ENCODE results near the gene TMEM14B.

DNA sequence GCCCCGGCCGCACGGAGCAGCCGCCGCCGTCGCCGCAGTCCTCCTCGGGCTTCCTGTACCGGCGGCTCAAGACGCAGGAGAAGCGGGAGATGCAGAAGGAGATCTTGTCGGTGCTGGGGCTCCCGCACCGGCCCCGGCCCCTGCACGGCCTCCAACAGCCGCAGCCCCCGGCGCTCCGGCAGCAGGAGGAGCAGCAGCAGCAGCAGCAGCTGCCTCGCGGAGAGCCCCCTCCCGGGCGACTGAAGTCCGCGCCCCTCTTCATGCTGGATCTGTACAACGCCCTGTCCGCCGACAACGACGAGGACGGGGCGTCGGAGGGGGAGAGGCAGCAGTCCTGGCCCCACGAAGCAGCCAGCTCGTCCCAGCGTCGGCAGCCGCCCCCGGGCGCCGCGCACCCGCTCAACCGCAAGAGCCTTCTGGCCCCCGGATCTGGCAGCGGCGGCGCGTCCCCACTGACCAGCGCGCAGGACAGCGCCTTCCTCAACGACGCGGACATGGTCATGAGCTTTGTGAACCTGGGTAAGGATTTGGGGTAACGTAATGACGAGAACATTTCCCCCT, 1.3 kb downstream of the BMP6 start:
- PRO-cap = no peak
- RAMPAGE, long total RNA, 3 experiments = no peak in any of the 3 experiments

- PRO-cap = no peak
- RAMPAGE, long total RNA, 3 experiments = no peak in any of the 3 experiments
Measured at GRCh38 chr6:8080318-8080852, 16.2 kb upstream of the BLOC1S5 start.

DNA sequence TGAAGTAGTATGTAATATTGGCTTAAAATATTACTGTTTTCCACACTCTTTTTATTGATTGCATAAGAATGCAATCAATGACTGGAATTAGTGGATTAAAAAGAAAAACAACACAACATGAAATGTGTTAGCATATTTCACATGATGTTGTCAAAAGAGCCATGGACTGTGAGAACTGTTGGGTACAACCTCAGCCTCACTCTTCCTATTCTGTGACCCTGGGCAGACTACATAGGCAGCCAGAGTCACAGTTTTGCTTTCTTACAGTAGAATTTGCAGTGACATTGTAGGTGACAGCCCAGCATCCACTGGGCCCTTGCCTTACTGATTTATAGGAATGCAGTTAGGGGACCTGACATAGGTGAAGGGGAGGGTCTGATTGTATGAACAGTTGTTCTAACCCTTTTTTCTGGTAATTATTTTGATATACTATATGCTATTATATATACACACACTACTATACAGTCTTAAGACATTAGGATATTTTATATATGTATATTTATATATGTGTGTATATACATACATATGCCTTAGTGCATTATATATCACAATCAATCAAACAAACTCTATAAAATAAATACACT, 471.4 kb upstream of the SLC35B3 start:
- PRO-cap = no peak
- RAMPAGE, long total RNA, 3 experiments = no peak in any of the 3 experiments

DNA sequence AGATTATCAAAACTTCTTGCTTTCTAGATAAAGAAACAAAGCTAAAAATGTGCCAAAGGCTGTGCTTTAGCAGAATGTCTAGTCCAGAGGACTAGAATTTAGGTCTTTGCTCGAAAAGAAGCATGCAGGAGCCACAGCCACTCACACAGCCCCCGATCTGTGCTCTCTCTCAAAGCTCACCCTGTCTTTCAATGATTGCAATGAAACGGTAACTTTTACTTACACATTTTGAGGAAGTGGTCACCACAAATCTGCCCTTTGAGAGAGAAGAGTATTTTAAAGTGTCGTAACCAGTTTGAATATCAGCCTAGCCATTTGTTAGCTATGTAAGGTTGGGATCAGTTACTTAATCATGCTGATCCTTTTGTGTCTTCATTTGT, 209.0 kb downstream of the TFAP2A start:
- PRO-cap = unidirectional peak, minus-strand start at position 190 of the sequence
- RAMPAGE, long total RNA, 3 experiments = no peak in any of the 3 experiments

DNA sequence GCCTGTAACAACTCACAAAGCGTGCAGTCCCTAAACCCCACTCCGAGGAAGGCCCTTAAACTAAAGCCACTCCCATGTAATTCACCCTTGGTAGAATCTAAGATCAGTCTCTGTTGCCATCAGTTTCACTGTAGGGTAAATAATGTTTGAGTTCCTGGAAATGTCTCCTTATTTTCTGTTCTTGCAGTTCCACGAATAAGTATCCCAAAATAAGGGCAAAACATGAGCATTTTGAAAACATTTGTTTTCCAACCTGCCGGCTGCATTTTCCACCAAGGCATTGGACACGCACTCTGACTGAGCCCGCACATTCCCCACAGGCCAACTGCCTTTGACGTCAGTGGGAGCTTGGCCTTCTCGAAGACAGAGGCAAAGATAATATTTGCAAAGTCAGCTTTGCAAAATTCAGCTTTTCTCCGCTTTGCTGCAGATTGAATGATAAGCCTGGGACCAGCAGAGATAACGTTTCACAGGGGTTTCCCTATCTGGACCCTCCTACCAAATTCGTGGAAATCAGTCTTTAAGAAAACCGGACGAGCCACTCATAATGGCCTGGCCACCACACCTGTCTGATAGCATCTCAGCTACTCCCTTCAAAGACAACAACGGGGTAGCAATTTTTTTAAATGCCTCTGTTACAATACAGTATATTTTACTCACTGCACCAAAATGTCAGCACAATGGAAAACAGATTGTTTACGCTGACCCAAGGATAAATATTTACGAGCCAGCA, 100.7 kb downstream of the TFAP2A start:
- PRO-cap = no peak
- RAMPAGE, long total RNA, 3 experiments = no peak in any of the 3 experiments

- PRO-cap = bidirectional peak, plus-strand start at chr6:10404540, minus-strand start at chr6:10404295
- RAMPAGE, long total RNA, 3 experiments = no peak in any of the 3 experiments
Measured at GRCh38 chr6:10404101-10405122, 10.5 kb downstream of the TFAP2A start.

DNA sequence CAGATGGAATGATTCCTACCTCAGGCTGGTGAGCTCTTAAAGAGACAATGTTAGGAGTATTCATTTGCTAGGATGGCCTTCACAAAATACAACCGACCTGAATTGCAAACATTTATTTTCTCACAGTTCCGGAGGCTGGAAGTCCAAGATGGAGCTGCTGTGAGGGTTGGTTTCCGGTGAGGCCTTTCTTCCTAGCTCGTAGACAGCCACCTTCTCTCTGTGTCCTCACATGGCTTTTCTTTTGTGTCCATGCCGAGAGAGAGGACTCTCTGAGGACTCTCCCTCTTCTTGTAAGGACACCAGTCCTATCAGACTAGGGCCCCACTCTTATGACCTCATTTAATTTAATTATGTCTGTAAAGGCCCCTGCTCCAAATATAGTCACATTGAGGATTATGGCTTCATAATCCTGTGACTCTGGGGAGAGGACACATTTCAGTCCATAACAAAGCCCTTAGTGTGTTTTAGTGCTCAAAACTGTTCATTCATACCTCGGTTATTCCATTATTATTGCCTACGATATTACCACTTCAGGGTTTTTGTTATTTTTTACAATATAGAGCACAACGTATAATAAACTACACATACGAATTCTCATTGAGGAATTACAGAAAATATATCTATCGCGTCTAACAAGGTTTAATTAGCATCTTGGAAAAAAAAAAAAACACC, 19.8 kb upstream of the TFAP2A start:
- PRO-cap = no peak
- RAMPAGE, long total RNA, 3 experiments = no peak in any of the 3 experiments

GRCh38 chr6:10485775-10486240, 35.3 kb upstream of the GCNT2 start:
- PRO-cap = unidirectional peak, plus-strand start at chr6:10486062
- RAMPAGE, long total RNA, 3 experiments = no peak in any of the 3 experiments

- PRO-cap = no peak
- RAMPAGE, long total RNA, 3 experiments = no peak in any of the 3 experiments
Measured at GRCh38 chr6:10559166-10560064, 38.3 kb downstream of the GCNT2 start.

- PRO-cap = no peak
- RAMPAGE, long total RNA, 3 experiments = no peak in any of the 3 experiments
Measured at GRCh38 chr6:10576178-10576826, 55.2 kb downstream of the GCNT2 start.

DNA sequence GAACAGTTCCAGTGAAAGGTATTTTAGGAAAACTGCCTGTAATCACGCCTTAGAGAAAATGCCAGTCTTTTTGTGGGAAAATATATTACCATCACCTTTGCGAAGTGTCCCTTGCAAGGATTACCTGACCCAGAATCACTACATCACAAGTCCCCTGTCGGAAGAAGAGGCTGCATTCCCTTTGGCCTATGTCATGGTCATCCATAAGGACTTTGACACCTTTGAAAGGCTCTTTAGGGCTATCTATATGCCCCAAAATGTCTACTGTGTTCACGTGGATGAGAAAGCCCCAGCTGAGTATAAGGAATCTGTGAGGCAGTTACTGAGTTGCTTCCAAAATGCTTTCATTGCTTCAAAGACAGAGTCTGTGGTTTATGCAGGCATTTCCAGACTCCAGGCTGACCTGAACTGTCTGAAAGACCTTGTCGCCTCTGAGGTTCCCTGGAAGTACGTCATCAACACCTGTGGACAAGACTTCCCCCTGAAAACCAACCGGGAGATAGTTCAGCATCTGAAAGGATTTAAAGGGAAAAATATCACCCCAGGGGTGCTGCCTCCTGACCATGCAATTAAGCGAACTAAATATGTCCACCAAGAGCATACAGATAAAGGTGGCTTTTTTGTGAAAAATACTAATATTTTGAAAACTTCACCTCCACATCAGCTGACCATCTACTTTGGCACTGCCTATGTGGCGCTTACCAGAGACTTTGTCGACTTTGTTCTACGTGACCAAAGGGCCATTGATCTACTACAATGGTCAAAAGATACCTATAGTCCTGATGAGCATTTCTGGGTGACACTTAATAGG, 65.2 kb downstream of the GCNT2 start:
- PRO-cap = no peak
- RAMPAGE, long total RNA, 3 experiments = no peak in any of the 3 experiments

GRCh38 chr6:10747243-10747939, at the start of gene TMEM14B:
Gene TMEM14B (plus strand): TSS chr6:10747805.
- PRO-cap = bidirectional peak, plus-strand start at chr6:10747805, minus-strand start at chr6:10747628
- RAMPAGE, long total RNA, 3 experiments = start-site peak on the plus strand in 3 of 3 experiments, at chr6:10747764-10747855 at its widest, 392 to 1,052 reads per replicate

GRCh38 chr6:11042582-11042796, 1.6 kb downstream of the ELOVL2 start:
- PRO-cap = no peak
- RAMPAGE, long total RNA, 3 experiments = no peak in any of the 3 experiments

- PRO-cap = no peak
- RAMPAGE, long total RNA, 3 experiments = no peak in any of the 3 experiments
Measured at GRCh38 chr6:11093970-11095127, 715 bp downstream of the SMIM13 start.

- PRO-cap = no peak
- RAMPAGE, long total RNA, 3 experiments = no peak in any of the 3 experiments
Measured at GRCh38 chr6:11217981-11218601, 14.4 kb downstream of the NEDD9 start.

DNA sequence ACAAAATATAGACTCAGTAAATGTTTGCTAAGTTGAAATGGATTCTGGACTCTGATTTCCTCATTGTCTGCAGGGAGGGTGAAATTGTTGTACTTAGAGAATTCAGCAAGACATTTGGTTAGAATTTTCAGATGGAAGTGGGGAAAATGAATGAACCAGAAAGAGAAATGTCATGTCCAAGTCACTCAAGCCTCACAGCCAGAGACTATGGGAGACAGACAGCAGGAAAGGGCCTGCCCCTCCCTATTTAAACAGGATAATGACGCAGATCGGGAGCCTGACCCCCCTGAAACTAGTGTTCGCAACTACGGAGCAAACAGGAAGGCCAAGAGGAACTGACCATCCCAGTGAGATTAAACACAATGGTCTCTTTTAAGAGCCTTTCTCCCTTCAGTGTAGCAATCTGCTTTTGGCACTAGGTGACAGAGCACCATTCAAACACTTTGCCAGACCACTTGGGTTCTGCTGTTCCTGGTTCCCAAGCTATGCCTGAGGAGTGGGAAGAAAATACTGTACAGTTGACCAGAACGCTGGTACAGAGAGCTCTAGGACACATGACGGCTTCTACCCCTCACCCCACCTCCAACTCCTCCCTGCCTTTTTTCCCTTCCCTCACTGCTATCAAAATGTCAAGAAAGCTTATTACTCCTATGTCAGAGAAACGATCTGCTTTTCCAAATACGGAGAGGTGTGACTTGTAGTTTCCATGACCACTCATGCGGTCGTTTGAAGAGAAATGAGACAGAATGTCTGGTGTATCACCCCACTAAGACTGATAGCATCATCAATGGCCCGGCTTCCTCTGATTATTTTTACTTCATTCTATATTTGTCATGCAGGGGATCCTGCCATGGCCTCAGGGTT, 13.6 kb downstream of the NEDD9 start:
- PRO-cap = bidirectional peak, plus-strand start at position 401 of the sequence, minus-strand start at position 195 of the sequence
- RAMPAGE, long total RNA, 3 experiments = no peak in any of the 3 experiments

- PRO-cap = no peak
- RAMPAGE, long total RNA, 3 experiments = no peak in any of the 3 experiments
Measured at GRCh38 chr6:11323516-11324129, 91.2 kb upstream of the NEDD9 start.

- PRO-cap = no peak
- RAMPAGE, long total RNA, 3 experiments = no peak in any of the 3 experiments
Measured at GRCh38 chr6:11423530-11423966, 114.0 kb upstream of the TMEM170B start.

GRCh38 chr6:11451979-11452546, 85.5 kb upstream of the TMEM170B start:
- PRO-cap = no peak
- RAMPAGE, long total RNA, 3 experiments = no peak in any of the 3 experiments

- PRO-cap = no peak
- RAMPAGE, long total RNA, 3 experiments = no peak in any of the 3 experiments
Measured at GRCh38 chr6:11552390-11552859, 14.9 kb downstream of the TMEM170B start.

Data from subcutaneous adipose tissue (tissue), 3 donors.